Metastatic Lung Carcinoma in the Adrenal Gland (tissue), 1 donor: ENCODE data around the genes HDGFL3 and PDE8A.

DNA sequence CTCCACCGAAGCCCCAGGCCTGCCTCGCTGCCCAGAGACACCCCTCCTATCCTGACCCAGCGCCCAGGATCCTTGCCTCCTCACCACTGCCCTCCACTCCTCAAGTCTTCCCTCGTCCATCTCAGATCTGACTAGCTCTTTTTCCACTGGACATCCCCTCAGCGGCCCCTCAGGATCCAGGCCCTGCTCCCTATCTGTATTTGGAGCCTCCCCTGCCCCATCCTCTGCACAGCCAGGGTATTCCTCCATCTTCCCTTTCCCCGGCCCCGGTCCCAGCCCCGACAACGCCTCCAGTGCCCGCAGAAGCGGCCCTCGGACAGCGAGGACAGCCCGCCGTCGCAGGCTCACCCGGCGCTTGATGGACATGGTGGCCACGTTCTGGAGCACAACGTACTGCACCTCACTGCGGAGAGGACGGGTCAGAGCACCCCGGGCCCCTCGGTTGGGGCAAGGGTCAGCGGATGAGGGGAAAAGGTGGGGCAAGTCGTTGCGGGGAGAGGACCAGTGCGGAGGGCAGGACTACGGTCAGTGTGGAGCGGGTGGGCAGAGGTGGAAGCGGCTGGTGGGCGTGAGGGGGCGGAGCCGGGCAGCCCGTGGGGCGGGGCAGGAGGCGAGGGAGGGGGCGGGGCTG is 29.7 kb downstream of the AP3B2 start:
- PRO-cap = bidirectional peak, plus-strand start outside the sequence, minus-strand start at position 532 of the sequence

DNA sequence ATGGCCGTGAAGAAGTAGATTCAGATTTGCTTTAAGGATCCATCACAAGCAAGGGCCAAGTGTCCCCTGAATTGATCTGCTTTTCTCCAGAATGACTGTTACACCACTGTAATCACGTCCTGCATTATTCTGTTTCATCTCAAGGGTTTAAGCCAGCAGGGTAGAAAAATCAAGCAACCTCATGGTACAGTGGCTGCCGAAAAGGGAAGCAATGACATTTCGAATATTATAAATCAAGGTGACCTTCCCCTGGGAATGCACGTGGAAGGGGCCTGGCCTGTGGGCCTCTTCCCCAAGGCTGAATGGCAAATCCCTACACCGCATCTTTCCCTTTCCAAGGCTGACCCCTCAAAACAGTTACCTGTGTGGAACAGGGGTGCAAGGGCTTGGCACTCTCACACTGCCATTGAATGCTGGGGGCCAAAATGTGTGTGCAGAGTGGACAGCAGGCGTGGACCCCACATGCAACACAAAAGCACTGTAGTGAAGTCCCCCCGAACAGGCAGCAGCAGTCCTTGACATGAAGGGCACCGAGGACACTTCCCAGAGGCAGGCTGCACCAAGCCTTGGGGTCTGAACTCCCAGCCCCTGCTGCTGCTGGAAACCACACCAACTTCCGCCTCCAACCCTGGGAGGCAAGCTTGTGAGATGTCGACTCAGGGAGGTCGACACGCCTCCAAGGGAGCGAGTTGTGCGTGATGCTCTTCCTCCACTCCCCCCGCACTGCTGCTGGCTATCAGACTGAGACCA is 43.3 kb downstream of the WHAMM start:
- PRO-cap = no peak

DNA sequence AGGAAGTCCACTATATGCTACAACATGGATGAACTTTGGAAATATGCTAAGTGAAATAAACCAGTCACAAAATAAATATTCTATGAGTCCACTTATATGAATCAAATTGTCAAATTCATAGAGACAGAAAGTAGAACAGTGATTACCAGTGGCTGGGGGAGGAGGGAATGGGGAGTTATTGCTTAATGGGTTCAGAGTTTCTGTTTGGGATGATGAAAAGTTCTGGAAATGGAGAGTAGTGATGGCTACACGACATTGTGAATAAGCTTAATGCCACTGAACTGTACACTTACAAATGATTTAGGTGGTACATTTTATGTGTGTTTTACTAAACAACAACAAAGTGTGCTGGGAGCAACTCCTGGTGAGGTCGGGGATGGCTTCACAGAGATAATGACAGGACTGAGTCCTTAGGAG is 38.1 kb downstream of the HOMER2 start:
- PRO-cap = no peak

- PRO-cap = no peak
Observed at GRCh38 chr15:82918733-82919956, 33.4 kb downstream of the HOMER2 start.

DNA sequence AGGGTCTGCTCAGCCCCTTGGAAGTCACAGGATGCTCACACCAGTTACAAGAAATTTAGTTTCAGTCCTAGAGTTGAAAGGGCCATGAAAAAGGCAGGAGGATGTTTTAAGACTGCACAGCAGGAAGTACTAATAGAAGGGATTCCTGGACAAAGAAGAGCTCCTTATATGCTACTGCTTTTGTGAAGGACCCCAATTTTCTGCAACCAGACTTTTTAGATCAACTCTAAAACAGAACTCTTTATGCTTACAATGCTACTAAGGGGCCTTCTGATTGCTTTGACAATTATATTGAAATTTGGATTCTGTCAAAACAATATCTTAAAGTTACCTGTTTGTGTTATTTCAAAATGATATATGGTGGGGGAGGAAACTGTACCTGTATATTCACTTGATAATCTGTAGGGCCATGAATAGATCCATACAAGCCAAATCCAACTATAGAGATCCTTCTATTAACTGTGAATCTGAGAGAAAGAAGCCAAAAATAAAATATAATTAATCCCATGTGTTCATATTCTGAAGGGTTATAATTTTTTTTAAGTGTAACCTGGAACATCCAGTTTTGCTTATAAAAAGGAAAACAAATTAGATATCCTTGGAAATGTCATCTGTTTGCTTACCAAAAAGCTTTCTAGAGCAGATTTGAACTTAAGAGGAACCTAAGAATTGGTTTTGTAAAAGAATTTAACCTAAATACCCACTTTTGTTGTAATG is 9.0 kb upstream of the C15orf40 start:
- PRO-cap = no peak

DNA sequence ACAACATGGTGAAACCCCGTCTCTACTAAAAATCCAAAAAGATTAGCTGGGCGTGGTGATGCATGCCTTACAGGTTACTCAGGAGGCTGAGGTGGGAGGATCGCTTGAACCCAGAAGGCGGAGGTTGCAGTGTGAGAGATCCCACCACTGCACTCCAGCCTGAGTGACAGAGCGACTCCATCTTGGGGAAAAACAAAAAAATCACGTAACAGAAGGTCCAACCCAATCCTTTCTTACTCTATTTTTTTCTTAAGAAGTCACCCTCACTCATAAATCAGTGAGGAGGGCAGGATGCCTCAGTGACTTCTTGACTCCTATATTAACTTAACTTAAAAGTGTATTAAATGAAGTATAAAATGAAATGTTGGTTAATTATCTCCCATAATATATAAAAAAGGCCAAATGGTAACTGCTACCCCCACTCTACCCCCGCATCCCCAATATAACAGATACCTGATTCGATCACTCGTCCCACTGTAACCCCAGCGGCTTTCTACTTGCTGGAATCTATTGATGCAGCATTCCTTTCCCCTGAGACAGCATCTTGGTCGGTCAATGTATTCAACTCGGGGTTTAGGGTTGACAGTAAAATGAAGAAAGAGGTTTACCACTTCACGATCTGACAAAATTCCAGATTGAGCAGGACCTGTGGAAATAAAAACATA is 18.4 kb upstream of the C15orf40 start:
- PRO-cap = no peak

- PRO-cap = no peak
Observed at GRCh38 chr15:83206413-83206739, 1.2 kb downstream of the HDGFL3 start.

GRCh38 chr15:83207316-83208207 is at the start of gene HDGFL3:
TSS of gene HDGFL3 (minus strand) at chr15:83207823.
- PRO-cap = bidirectional peak, plus-strand start at chr15:83207938, minus-strand start at chr15:83207823

DNA sequence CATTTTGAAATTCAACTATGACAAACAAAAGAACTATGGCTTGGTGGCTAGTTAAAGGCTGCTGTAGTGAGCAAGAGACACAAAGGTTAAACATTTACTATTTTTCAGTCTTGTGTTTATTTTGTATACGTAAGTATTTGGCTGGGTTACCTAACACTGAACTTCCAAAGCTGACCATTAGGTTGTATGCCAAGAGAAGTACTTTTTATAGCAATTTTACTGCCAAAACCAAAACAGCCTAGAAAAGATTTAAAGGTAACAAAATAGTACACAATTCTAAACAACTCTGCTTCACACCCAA is 69.1 kb upstream of the ZSCAN2 start:
- PRO-cap = no peak

GRCh38 chr15:84546175-84546682 is 54.6 kb upstream of the ZSCAN2 start:
- PRO-cap = no peak

DNA sequence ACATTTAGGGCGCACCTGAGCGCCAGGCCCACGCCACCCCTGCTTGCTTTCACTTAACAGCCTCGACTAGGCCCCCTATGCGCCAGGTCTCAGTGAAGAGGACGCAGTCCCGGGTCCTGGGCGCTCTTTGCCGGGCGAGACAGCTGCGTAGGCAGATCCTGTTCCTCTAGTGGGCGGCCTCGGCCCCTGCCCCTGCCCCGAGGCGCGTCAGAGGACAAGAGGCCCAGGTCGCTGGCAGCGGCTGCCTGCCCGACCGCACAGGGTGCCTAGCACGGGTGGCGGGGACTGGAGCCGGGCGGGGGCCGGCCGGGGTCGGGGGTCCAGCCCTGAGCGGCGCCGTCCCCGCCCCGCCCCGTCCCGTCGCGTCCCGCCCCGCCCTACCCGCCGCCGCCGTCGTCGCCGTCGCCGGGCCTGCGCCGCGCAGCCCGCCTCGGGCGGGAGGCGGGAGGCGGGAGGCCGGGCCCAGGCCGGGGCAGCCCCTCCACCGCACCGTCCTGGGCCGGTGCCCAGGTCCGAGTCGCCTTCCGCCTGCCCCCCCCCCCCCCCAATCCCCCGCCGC is 373 bp upstream of the ZNF592 start:
- PRO-cap = bidirectional peak, plus-strand start at position 210 of the sequence, minus-strand start at position 129 of the sequence; bidirectional peak, plus-strand start at position 423 of the sequence, minus-strand start at position 369 of the sequence; bidirectional peak, plus-strand start outside the sequence, minus-strand start at position 519 of the sequence

DNA sequence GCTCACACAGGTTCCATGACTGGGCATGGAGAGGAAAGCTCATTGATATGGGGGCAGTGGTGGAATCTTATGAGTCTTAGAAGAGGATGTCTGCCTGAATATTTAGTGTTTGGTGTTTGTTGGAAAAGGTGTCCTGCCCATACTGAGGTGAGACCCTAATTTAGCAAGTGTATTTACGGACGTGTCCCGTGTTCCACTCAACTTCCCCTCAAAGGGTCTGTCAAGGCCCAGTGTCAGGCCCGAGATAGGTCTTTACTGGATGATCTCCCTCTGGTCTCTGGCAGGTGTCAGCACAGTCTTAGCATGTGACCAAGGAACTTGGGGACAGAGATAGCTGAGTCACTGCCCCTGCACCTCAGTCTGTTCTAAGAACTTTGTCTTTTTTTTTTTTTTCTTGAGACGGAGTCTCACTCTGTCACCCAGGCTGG is 32.2 kb upstream of the ALPK3 start:
- PRO-cap = no peak

DNA sequence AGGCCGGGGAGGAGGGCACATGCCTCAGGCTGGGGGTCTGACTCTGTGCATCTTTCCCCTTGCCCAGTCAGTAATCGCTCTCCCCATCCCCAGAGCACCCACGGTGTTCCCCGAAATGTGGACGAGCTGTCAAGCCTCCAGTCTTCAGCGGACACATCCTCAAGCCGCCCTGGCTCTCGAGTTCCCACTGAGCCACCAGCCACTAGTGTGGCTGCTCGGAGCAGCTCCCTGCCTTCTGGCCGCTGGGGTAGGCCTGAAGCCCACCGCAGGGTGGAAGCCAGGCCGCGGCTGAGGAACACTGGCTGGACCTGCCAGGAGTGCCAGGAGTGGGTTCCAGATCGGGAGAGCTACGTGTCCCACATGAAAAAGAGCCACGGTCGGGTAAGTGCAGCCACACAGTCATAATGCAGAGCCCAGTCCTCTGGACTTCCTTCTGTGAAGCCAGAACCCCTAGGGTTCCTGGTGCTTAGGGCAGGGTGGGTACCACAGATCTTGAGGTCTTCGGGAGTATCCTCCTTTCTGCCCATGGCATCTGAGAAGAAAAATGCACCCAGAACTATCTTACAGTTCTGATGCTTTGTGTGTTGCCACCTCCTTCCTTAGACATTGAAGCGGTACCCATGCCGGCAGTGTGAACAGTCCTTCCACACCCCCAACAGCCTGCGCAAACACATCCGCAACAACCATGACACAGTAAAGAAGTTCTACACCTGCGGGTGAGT is 18.5 kb upstream of the ALPK3 start:
- PRO-cap = no peak

DNA sequence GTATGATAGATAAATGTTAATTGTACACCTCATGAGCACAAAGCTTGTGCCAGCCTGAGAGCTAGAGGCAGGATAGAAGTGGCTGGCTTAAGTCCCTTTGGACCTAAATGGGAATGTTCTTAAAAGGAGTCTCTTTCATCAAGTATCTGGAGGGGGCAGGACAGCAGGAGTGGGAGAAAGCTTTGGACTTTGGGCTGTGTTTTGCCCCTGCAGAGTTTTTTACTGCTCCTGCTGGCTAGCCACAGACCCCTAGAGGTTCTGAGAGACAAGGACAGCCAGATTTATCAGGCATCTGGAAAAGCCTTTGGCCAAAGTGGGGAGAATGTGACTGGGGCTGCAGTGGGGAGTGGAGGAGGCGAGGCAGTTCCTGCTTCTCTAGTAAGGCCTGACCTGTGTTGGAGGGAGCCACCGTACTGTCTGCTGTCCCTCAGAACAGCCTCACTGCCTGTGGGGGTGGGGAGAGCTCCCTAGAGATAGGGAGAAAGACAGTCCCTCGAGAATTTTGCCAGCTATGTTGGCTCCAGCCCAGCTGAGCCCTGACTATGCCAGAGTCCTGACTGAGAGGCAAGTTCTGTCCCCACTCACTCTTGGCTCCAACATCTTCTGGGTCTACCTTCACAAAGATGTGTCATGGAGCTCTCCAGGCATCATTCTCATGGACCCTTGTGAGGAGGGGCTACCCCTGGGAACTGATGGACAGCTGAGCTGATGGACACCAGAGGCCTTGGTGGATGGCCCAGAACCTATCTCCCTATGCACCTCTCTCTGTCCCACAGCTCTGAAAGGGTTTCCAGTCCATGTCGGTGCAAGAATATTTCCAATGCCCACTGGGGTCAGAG is 2.2 kb downstream of the ALPK3 start:
- PRO-cap = no peak

GRCh38 chr15:84856103-84856698 is 28.3 kb upstream of the SLC28A1 start:
- PRO-cap = no peak

DNA sequence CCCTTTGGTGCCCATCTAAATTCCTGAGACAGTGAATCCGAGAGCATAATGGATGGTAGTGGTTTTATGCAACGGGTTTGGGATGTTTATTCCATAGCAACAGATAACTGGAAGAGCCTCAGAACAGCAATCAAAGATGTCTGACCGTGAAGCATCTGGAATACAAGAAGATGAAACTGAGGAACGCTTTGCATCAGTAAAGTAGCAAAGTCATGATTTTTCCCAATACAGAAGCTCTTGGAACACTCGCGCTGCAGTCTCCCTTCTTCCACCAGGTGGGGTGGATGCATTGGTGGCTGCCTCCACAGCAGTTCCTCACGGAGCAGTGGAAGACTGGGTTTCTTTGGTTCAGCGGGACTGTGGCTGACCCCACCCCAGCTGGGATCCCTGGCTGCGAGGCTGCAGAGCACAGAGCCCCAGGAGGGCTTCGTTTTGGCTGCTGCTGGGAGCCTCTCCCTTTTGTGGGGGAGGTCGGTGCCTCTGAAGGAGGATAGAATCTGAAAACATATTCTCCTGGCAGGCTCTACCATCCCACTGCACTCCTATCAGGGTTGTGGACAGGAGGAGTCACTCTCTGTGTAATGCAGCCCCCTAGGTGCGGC is 26.3 kb upstream of the PDE8A start:
- PRO-cap = no peak

DNA sequence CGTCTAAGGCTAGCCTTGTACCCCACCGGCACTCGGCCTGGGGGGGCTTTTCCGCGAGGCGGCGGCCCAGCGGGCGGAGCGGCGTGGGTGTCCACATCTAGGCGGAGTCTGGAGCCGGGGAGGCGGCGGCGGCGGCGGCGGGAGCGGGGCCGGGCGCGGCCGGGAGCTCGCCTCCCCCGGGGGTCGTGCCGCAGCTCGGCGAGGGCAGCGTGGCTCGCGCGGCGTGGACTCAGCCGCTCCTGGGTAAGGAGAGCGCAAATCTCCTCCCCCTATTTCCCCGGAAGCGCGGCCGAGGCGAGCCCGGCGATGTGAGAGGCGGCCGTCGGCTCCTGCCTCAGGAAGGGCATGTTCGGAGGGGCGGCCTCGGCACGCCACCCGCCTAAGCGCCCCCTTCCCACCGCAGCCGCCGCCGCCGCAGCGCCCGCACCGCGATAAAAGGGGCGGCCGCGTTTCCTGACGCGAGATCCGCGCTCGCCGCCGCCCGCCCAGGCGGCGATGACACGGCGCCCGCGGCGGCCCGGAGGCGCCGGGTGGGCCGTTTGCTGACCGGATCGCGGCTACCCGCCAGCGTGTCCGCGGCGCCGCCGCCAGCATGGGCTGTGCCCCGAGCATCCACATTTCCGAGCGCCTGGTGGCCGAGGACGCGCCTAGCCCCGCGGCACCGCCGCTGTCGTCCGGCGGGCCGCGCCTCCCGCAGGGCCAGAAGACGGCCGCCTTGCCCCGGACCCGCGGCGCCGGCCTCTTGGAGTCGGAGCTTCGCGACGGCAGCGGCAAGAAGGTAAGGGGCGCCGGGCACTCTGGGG is at the start of gene PDE8A:
TSS of gene PDE8A (plus strand) at position 286 of the 803 bp plus-strand sequence.
- PRO-cap = unidirectional peak, plus-strand start at position 111 of the sequence; bidirectional peak, plus-strand start at position 297 of the sequence, minus-strand start at position 231 of the sequence; unidirectional peak, minus-strand start at position 497 of the sequence

DNA sequence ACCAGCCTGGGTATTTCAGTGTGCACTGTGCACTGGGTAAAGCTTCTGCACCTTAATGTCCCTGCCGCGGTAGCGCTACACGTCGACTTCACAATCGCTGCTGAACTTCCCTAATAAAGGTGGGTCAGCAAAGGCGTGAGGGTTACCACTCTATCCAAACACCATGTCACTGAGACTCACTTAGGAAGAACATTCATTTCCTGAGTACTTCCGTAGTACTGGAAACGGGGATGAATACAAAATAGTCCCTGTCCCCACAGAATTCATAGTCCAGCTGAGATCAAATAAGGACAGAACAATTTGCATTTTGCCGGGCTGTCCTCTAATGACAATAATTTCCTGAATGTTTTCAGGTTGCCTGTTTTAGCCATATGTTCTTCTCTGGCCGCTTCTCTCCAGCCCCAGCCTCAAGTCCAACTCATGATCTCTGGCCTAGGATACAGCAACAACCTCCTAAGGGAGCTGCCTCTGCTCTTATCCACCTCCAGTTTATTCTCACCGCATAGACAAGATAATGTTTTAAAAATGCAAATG is 83.6 kb upstream of the AKAP13 start:
- PRO-cap = unidirectional peak, plus-strand start at position 55 of the sequence

DNA sequence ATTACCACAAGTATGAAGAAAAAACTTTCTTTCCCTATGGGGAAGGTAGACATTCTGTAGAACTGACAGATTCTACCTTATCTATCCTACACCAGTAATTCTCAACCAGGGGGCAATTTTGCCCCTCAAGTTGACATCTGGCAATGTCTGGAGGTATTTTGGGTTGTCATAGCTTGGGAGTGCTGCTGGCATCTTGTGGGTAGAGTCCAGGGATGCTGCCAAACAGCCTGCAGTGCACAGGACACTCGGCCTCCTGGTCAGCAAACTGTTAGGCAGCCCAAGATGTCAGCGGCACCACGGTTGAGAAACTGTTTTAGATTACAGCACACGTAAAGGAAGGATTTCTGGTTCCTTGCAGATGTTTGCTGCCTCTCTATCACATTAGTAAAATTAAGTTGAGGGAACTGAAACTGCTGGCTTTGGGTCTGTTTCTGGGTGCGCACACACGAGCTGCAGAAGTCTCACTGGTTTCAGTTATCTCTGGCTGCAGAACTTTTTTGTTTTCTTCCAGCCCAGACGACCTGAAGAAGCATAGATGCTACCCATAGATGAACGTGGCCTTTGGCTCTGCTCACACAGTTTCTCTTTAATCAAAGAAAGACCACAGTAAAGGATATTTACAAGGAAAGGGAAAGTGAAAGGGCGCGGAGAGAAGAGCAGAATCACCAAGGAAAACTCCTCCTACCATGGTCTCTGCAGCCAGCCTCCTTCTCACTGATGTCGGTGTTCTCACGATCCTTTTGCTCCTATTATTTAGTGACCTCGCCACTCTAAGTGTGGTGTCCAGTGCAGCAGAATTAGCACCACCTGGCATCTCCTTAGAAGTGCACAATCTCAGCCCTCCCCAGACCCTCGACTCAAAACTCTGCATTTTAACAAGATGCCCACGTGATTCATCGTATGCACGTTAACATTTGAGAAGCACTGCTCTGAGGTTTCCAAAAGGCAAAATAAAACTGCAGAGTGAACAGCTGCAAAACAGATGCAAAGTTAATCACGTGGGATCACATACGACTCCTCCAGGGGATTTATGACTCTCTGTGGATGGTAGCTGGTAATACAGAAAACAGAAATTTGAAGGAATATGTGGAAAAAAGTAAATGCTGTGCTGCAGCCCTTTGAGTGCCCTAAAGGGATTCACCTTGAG is 50.6 kb upstream of the AKAP13 start:
- PRO-cap = unidirectional peak, minus-strand start at position 867 of the sequence

DNA sequence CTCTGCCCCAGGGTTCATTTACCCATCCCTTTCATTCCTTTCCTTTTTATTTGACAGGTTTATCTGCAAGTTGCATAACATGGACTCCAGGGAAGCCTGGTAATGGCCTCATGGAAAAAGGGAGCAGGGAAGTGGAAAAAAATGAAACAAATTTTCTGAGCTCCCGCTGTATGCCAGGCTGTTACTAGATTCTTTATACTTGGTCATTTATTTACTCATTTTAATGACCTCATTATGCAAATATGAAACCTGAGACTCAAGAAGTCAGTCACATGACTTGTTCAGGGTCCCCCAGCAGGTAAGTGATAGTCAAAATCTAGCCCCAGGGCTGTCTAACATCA is 32.8 kb upstream of the AKAP13 start:
- PRO-cap = no peak